BE2C (cell line): ENCODE measurements around the gene E2F3.

DNA sequence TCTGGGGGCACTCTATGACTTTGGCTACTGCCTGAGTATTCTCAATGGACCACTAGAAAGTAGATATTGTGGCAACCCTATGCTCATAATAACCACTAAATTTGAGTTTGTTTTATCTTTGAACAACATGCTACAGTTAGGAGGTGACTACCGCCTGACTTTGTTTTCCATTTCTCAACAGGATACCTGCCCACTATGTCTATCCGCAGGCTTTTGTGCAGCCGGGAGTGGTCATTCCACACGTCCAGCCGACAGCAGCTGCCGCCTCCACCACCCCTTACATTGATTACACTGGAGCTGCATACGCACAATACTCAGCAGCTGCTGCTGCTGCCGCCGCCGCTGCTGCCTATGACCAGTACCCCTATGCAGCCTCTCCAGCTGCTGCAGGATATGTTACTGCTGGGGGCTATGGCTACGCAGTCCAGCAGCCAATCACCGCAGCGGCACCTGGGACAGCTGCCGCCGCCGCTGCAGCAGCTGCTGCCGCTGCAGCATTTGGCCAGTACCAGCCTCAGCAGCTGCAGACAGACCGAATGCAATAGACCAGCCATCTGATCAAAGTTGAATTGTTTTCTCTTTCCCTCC, 10.5 kb downstream of the RBM24 start:
- RRBS, result no CpG with 5 or more reads among the region's 18 CpGs

- RRBS, result no CpG with 5 or more reads among the region's 3 CpGs
These were observed 36.2 kb downstream of the CAP2 start for GRCh38 chr6:17429605-17429945.

GRCh38 chr6:17584050-17584461, 16.0 kb upstream of the FAM8A1 start:
- RRBS, result no CpG with 5 or more reads among the region's 6 CpGs

- RRBS, result no CpG with 5 or more reads among the region's 7 CpGs
These were observed 353 bp upstream of the FAM8A1 start for GRCh38 chr6:17599818-17600080.

DNA sequence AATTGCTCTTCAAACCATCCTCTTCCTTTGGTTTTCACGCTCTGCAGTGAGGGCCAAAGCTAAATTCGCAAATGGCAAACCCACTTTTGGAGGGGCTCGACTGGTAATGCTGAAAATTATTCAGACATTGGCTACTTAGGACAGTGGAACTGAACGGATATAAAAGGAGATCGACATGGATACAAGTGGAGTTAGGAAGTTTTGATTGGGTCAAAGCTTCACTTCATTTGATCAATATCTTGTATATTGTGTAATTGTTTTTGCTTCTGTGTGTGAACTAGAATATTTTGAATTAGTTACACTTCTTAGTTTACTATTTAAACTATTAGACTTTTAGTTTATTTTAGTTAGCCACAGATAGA, 1.3 kb downstream of the FAM8A1 start:
- RRBS, result no CpG with 5 or more reads among the region's 5 CpGs

- RRBS, result no CpG with 5 or more reads among the region's 9 CpGs
These were observed 37.2 kb downstream of the NUP153 start for GRCh38 chr6:17669403-17669989.

- RRBS, result no CpG with 5 or more reads among the region's 4 CpGs
These were observed 137.3 kb downstream of the KIF13A start for GRCh38 chr6:17850083-17850496.

GRCh38 chr6:17850497-17851146, 136.8 kb downstream of the KIF13A start:
- RRBS, result no CpG with 5 or more reads among the region's 4 CpGs

GRCh38 chr6:18118243-18118870, 4.1 kb downstream of the NHLRC1 start:
- RRBS, result no CpG with 5 or more reads among the region's 4 CpGs

- RRBS, result no CpG with 5 or more reads among the region's 9 CpGs
These were observed 13.1 kb downstream of the TPMT start for GRCh38 chr6:18141692-18142253.

DNA sequence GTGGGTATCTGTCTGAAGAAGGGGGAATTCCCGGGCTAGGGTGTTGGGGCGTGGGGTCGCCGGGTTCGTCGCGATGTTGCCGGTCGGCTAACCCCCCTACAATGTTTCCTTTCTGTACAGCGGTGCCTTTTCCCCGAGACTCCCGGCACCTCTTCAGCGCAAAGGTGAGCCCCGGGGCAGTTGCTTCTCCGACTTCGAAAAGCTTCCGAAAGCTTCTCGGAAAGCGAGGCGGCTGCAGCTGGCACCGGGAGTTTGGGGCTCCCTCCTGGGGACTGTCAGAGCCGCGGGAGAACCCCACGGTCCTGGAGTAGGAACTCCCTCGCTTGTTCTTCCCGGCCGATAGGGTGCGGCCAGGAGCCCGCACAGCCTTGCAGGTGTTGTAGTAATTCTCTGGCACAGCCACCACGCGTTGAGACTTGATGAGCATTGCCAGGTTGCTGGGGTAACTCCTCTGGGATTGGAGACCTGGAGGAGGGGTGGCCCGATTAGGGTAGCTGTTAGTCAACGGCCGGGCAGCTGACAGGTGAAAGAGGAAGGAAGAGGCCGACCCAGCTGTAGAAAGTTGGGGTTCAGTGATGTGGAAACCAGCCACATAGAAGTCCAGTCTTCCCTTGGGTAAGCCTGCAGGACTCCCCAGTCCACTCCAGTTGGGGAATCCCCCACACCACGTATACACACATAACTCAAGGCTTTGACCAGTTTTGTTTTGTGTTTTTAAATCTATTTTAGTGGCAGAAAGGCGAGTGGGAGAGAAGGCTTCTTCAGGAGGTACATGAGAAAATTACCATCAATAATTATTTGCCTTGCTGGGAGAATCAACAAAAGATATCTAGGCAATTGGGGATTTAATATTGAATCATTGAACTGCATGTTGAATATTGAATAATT, 785 bp downstream of the KDM1B start:
- RRBS, result 2% methylated on average over 15 of the region's 37 CpGs

DNA sequence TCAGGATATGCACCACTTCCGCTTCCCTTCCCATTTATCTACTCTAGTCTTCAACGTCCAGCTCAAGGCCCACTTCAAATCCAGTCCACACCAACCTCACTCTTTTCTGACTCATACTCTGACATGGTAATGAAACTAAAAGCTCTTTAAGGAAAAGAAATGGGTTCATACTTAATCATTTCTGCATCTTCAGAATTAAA, 15.1 kb downstream of the DEK start:
- RRBS, result no CpG with 5 or more reads among the region's 2 CpGs

DNA sequence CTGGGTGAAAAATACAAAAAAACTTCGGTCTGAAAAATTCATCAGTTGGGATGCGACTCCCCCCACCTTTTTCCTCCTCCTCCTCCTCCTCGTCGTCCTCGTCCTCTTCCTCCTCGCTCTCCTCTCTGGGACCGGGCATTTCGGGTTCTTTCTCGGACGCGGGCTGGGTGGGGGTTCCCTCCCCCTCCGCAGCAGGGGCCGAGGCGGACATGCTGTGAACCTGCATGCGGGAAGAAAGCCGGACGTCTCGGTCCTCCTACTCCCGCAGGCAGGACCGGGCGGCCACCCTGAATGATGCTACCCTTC, 600 bp downstream of the DEK start:
- RRBS, result 2% methylated on average over 9 of the region's 21 CpGs

- RRBS, result no CpG with 5 or more reads among the region's 2 CpGs
These were observed 57.4 kb upstream of the RNF144B start for GRCh38 chr6:18329741-18330085.

DNA sequence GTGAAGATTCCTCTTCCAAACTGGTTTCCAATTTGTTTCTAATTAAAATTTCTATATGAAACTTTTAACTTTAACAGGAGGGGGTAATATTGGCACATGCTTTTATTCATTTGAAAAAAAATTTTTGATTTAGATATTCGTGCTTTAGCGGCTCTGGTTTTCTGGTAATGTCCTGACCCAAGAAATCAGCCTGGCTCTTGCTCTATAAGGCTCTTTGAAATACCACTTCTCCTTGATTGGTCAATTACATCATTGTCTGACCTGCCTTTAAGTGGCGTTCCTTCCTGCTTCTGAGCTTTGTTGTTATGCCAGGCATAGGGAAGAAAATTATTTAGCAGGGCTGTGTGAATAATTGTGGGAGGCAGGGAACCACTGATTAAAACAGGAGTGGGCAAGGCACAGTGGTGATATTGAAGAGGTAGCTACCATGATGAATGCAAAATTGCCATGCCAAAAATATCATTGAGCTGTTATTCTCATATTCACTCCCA, 3.9 kb downstream of the RNF144B start:
- RRBS, result no CpG with 5 or more reads among the region's 3 CpGs

DNA sequence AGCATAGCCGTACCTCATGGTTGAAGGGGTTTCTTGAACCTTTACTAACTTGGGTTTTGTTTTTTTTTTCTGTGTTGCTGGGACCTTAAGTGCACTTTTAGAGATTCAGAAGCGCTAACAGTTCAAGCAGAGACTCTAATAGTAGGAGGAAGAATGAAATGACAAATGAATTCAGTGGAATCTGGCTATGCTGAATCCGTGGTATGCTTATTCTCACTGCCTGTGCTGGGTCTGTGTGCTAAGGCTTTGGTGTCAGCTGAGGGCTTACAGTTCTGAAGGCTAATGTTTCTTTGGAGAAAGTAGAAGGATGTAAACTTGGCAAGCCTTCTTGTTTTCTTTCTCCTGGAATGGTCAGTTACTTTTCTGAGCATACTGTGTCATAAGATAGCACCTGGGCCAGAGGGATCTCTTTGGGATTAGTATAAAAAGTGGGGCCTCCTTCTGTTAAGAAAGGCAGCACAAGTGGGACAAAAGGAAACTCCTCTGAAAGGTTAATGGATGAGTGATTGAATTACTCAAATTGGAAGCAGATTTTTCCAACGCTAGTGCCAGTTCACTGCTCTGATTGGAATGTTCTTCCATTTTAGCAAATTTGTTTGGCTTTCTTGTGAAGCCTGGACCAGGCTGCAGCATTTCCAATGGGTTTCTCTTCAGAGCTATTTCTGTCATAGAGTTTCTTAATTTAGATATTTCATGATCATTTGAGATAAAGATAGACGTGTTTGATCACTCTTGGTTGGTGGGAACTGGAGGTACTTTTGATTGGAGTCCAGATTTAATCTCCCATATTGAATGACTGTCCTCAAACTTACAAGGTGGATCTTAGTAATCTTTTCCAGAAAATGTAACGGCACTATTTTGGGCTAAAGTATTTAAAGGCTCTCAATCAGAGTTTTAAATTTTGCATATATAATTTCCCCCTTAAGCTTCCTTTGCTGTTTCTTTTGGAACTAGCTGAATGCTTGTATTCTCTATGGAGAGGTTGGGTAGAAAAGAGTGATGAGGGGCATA, 28.9 kb downstream of the RNF144B start:
- RRBS, result no CpG with 5 or more reads among the region's 6 CpGs

DNA sequence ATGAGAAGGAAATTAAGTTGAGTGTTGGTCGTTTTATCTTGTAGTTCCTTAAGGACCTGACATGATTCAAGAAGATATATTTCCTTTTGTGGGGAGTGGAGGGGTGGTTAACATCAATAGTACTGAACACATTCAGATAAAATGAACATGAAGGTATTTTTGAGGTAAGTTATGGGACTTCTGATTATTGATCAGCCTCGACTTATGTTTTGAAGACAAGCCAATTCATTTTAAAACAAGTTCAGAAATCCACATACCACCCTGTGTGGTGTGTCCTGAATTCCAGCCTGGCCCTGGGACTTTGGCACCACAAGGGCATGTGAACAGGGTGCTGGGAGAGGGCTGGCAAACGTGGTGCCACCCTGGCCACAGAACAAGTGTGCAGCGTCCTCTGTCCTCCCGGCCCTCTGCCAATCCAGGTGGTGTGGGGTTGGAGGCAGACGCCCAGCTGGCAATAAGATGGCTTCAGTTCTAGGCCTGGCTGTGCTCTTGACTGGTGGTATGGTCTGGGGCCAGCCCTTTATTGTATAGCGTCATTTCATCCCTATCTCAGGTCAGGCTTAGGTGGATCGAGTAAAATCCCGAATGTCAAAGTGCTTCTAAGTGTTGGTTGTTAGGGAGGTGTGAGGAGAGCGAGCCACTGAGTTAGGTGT, 84.1 kb downstream of the RNF144B start:
- RRBS, result no CpG with 5 or more reads among the region's 10 CpGs

DNA sequence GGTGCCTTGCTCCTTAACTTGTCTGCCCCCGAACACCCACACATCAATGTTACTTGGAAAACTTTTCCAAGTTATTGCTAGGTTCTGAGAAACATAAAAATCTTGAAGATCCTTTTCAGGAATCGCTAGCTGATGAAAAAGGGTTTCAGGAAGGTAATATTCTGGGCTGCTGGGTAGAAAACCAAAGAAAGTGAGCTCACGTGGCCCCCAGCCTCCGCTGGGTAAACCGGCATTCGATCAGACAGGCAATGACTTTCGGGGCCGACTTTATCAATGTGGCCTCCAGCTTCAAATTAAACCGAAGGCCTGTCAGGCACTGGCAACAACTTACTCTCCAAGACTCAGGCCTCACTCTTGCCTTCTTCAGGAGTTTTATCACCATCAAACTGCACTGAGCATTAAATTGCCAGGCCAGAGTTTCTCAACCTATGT, 878 bp upstream of the MBOAT1 start:
- RRBS, result no CpG with 5 or more reads among the region's 9 CpGs

- RRBS, result 1% methylated on average over 52 of the region's 99 CpGs
These were observed at the start of gene E2F3 for GRCh38 chr6:20401643-20402691. E2F3 (plus strand) TSS chr6:20401879.